ENCODE measurements around a stretch of chr17.

- PRO-cap = no peak
- RAMPAGE, long total RNA = no peak
Measured at GRCh38 chr17:77398844-77399066, 117.5 kb downstream of the SEPTIN9 start.

DNA sequence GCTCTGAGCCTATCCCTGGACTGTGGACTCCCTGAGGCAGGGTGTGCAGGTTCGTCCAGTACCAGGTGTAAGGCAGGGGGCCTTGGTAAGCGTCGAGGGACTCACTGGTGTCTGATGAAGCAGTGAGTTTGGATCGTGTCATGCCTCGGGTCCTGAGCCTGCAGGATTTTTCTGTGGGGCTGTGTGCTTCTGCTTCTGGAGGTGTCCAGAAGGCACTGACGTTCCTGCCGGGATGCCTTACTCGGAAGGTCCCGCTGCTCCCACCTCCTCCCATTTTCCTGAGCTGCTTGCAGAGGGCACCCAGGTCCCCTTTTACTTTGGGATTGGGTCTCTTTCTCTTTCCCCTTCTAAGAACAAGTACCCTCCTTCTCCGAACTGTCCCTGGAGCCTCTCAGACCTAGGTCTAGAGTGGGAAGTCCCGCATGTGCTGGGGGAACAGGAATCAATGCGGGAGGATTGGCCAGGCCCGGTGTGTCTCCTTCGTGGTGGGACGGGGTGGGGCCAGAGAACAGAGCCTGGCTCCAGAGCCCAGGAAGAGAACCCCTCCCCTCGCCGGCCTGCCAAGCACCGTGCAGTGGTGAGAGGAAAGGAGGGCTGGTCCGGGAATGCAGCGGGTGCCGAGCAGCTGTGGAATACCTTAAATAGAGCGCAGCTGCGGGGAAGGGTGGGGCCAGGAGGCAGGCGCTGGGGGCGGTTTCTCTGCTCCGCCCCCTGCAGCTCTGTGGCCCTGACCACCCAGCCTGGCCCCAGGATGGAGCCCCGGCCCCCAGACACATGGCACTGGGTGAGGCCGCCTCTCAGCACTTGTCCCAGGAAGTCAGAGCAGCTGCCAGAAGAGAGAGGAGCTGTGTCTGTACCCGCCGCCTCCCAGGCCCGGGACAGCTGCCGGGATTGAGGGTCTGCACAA, 127.8 kb downstream of the SEPTIN9 start:
- PRO-cap = no peak
- RAMPAGE, long total RNA = no peak

GRCh38 chr17:77454561-77455334, 173.4 kb downstream of the SEPTIN9 start:
- PRO-cap = no peak
- RAMPAGE, long total RNA = no peak

- PRO-cap = no peak
- RAMPAGE, long total RNA = no peak
Measured at GRCh38 chr17:77528323-77529369, 247.3 kb downstream of the SEPTIN9 start.

GRCh38 chr17:77734343-77734994, 224.0 kb upstream of the TNRC6C start:
- PRO-cap = no peak
- RAMPAGE, long total RNA = no peak

GRCh38 chr17:77738779-77739261, 219.7 kb upstream of the TNRC6C start:
- PRO-cap = no peak
- RAMPAGE, long total RNA = no peak

GRCh38 chr17:77865185-77865861, 93.2 kb upstream of the TNRC6C start:
- PRO-cap = no peak
- RAMPAGE, long total RNA = no peak

DNA sequence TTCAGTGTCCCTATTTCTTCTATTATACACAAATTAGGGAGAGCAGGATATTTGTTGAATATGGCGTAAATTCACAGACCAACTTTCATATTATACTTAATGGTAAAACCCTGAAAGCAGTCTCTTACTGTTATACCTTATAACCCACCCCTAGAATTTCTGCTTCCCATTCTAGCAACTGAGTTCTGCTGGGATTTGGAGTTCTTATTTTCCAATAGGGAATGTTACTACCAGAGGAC, 24.4 kb downstream of the TNRC6C start:
- PRO-cap = no peak
- RAMPAGE, long total RNA = no peak

- PRO-cap = no peak
- RAMPAGE, long total RNA = no peak
Measured at GRCh38 chr17:78093455-78093745, 35.2 kb downstream of the TMC6 start.

- PRO-cap = no peak
- RAMPAGE, long total RNA = no peak
Measured at GRCh38 chr17:78113393-78113801, 15.2 kb downstream of the TMC6 start.

DNA sequence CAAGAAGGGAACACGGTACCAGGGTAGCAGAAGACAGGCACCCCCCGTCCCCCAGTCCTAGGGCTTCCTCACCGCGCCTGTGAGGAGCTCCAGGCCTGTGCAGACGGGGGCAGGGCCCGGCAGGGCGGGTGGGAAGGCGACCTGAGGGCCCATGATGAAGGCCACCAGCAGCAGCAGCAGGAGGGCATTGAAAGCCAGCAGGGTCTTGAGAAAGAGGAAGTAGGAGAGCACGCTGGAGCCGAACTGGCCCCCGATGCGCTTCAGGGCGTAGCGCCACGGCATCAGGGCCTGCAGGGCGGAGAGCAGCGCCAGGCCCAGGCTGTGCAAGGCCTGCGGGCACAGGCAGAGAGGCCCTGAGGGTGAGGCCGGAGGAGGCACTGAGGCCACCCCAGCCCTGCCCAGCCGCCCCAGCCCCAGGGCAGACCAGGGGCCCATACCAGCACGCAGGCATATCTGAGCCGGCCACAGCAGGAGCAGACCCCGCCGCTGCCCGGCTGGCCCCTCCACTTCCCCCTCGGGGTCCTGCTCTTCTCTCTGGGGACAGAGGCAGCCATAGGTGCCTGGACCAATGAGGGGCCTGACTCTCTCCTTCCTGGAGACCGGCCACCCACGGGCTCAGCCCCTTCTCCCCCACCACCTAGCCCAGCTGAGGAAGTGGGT, 4.0 kb downstream of the TMC6 start:
- PRO-cap = no peak
- RAMPAGE, long total RNA = no peak

- PRO-cap = no peak
- RAMPAGE, long total RNA = no peak
Measured at GRCh38 chr17:78276510-78276882, 45.1 kb downstream of the TMEM235 start.

DNA sequence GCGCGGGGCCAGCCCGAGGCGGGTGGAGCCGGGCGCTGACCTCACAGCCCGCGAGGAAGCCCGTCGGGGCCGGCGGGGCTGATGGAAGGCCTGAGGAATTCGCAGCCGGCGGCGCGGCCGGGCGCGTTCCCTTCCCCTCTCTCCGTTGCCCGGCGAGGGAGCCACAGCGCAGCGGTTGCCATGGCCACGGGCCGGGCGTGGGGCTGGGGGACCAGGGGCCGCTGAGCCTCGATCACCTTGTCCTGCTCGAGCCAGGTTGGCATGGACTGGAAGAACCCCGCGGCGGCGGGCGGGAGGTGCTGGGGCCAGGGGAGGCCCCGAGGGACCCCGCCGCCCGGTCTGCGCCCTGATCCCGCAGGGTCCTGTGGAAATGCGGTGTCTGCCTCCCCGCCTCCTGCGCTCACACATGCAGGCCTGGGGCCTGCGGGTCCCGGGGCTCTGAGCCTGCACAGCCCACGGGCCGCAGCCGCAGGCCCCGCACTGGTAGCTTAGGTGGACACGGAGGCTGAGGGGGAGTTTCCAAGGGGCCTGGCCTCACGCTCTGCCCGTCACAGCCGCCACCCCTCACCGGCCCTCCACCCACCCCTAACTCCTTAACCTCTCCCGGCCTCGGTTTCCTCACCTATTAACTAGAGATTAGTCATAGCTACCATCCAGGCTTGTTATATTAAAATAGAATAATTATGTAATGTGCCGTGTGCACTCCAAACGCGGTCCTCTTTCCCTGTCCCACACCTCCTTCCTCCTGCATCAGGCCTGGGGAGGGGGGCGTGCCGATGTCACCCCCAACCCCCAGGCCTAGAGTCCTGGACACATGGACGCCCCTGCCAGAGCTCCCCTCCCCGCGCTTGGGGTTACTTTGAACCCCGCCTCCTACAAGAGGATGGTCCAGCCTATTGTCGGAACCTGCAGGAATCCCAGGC, 17.6 kb downstream of the SOCS3 start:
- PRO-cap = no peak
- RAMPAGE, long total RNA = no peak

GRCh38 chr17:78354953-78355688, 4.8 kb downstream of the SOCS3 start:
- PRO-cap = no peak
- RAMPAGE, long total RNA = no peak

- PRO-cap = no peak
- RAMPAGE, long total RNA = no peak
Measured at GRCh38 chr17:78359359-78360024, 385 bp downstream of the SOCS3 start.

- PRO-cap = no peak
- RAMPAGE, long total RNA = no peak
Measured at GRCh38 chr17:78366178-78366808, 6.4 kb upstream of the SOCS3 start.

- PRO-cap = no peak
- RAMPAGE, long total RNA = no peak
Measured at GRCh38 chr17:78387810-78388975, 9.7 kb downstream of the PGS1 start.

GRCh38 chr17:78396888-78397566, 18.6 kb downstream of the PGS1 start:
- PRO-cap = no peak
- RAMPAGE, long total RNA = no peak

GRCh38 chr17:78493319-78493881, 83.8 kb downstream of the DNAH17 start:
- PRO-cap = no peak
- RAMPAGE, long total RNA = no peak

DNA sequence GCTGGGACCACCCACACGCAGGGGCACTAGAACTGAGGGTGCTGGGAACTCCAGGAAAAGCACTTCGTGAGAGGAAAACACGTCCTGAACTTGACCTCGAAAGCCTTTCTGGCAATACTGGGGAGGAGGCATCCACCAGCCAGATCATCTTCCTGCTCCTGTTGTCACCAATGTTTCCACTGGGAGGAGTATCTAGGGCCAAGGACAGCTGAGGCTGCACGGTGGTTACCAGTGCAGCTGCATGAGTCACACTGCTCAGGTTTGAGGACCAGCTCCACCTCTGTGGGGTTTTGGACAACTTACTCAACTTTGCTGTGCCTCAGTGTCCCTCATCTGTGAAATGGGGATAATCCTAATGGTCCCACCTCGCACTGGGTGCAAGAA, 100.4 kb upstream of the DNAH17 start:
- PRO-cap = no peak
- RAMPAGE, long total RNA = no peak

All from spinal cord (tissue), 3 donors.